HTERT-HM (cell line): ENCODE results near the genes DNAJB12, MCU and ZSWIM8.

DNA sequence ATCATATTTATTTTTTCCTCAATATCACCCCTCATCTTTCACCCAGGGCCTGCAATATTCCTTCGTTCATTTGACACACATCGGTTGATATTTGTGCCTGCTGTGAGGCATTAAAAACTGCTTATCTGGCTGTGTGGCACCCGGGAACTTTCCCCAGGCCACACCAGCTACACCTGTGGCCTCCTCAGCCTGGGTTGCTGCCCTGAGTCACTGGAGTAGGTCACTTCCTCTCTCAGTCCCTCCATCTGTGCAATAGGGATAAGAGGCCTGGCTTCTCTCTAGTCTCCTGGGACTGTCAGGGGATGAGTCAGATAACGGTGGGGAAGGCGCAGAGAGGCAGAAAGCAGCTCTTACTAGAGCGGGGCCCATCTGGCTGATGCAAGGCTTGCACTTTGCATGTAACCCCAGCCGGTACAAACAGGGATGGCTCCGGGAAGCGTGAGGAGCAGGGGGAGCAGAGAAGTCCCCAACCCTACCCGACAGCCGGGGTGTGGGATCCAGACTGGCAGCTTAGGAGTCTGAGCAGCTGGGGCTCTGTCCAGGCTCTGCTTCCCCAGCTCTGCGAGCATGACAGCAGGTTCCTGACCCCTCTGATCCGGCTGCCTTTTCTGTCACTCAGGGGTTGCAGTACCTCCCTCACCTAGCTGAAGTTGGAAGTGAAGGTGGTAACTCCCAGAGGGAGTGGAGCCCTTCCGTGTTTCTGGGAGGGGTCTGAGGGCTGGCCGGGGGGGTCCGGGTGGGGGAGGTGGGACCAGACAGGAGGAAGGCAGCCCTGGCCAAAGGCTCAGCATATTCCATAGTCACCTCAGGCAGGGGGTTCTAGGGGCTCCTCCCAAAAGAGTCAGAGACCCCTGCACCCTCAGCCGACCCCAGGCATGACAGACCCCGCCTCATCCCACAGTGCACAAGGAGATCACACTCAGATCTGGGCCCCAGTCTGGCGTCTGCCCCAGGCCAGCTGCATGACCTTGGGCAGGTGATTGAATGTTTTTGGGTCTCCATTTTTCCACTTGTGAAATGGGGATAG is 33.8 kb downstream of the DNAJB12 start:
- RRBS: 13% methylated on average over 6 of the region's 19 CpGs

DNA sequence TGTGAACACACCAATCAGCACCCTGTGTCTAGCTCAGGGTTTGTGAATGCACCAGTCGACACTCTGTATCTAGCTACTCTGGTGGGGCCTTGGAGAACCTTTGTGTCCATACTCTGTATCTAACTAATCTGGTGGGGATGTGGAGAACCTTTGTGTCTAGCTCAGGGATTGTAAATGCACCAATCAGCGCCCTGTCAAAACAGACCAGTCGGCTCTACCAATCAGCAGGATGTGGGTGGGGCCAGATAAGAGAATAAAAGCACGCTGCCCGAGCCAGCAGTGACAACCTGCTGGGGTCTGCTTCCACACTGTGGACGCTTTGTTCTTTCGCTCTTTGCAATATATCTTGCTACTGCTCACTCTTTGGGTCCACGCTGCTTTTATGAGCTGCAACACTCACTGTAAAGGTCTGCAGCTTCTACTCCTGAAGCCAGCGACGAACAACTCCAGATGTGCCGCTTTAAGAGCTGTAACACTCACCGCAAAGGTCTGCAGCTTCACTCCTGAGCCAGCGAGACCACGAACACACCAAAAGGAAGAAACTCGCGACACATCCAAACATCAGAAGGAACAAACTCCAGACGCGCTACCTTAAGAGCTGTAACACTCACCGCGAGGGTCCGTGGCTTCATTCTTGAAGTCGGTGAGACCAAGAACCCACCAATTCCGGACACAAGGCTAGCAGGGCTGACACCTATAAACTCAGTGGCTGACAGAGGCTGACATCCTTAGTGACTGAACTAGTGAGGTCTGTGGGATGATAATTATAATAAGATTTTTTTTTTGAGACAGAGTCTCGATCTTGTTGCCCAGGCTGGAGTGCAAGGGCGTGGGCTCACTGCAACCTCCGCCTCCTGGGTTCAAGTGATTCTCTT is 28.0 kb downstream of the DNAJB12 start:
- RRBS: no CpG with 5 or more reads among the region's 26 CpGs

DNA sequence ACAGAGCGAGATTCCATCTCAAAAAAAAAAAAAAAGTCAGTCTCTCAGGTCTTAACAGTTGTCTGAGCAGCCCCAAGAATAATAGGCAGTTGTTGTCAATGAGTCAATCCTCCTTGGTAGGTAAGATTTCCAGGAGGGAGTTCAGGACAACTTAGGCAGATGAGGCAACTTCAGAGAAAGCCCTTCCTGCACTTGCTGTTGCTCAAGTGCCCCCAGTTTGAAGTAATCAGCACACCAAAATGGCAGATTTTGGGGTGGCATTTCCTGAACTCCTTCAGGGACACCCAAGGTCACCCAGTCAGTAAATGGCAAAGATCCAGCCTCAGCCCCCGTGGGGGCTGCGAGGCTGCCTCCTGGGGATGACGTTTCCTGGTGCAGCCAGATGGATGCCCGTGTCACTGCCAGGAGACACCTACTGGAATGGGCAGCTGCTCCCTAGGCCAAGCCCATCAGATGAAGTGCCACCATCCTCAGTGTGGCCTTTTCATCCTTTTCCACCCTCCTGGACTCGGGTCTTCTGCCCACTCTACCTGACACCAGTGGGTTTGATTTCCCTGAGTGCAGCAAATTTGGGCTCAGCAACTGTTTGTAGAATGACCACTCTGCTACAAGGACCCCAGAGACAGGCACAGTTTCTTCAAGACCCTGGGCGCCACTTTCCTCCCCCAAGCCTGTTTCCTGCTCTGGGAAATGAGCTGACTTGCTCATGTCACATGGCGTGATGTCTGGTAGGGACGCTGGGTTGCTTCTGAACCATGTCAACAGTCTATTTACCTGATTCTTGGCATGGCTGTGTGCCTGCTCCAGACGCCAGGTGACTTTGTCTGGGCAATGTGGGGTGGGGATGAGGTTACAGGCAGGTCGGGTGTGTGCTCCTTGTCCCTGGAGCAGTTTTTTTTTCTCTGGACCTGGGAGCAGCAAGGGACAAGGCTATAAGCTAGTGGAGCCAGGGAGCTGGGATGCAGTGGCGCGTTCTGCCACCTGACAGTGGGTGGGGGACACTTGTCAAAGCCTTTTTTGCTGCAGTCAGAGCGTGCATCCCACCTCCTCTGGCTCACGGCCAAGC is 23.4 kb downstream of the DNAJB12 start:
- RRBS: no CpG with 5 or more reads among the region's 15 CpGs

DNA sequence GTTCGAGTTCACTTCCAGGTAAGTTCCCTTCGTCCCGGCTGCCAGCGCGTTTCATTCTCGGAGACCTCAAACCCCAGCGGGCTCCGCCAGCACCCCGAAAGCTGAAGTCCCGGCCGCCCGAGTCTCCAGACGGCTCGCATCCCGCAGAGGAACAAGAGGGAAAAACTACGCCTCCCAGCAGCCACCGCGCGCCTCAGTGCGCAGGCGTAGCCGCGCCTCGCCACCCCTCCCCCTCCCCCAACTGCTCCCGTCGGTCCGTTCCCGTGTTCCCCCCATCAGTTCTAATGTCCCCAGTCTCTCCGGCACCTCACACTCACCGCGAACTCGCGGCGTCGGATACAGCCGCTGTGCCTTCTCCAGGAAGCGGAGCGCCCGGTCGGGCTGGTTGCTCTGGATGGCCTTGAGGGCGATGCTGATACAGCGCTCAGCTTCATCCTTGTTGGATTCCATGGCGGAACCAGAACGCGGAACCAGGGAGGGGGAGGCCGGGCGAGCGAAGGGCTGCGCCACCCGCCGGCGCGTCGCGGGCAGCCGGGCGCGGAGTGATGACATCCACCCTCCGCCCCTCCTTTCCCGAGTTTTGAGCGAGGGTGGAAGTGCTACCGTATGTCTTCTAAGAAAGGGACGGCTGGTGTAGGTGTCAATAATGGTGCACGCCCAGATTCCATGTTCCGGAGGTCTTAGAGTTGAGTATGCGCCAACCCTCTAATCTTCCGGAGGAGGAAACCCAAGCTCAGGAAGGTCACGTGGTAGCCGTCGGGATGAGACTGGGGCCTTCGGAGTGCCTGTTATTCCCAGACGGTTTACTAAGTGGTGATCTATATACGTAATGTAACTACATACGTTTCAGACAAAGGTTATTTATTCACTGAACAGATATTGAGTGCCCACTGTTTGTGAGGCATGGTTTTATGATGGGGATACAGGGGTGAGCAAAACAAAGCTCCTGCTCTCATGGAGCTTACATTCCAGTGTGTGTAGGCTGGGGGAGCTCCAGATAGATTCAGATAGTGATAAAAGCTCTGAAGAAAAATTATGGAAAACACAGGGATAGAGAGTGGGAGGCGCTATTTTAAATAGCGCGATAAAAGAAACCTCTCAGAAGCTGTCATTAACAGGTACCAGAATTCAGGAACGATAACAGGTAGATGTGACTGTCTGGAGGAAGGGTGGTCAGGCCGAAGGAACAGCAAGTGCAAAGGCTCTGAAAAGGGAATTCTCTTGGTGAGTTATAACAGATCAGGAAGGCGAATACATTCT is at the start of gene DNAJB12:
TSS of gene DNAJB12 (minus strand) at position 472 of the 1,260 bp plus-strand sequence.
- RRBS: 3% methylated on average over 29 of the region's 80 CpGs

GRCh38 chr10:72691855-72692065 is 183 bp upstream of the MCU start:
- RRBS: no CpG with 5 or more reads among the region's 6 CpGs

GRCh38 chr10:72692066-72693038 is at the start of gene MCU:
TSS of gene MCU (plus strand) at chr10:72692143.
- RRBS: 1% methylated on average over 20 of the region's 92 CpGs

DNA sequence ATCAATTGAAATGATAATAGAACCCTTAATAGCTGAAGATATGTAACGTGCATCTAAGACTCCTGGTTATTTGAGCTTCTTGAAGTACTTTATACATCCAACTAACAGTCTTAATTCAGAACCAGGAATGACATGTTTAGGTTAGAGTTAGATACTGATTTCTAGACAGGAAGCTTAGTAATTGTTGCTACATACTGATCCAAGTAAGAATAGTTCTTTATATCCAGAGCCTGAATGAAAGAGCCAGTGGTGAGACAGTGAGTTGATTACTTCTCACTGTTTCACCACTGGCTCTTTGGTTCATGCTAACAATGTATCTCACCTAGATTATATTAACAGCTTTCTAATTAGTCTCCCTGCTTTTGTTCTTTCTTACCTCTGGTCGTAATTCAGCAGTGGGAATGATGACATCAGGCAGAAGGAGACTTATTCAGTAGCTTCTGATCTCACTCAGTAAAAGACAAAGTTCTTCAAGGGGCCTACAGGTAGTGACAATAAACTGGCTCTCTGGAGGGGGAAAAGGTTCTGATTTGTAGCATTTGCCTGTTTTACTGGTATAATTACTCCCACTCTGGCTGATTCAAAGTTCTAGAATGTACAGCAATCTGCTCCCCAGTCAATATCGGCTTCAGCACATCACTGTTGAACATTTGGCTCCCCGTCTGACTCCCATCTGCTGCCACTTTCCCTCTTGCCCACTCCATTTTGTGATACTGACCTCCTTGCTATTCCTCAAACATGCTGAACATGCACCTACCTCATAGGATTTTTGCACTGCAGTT is 29.0 kb downstream of the MCU start:
- RRBS: no CpG with 5 or more reads among the region's 4 CpGs

DNA sequence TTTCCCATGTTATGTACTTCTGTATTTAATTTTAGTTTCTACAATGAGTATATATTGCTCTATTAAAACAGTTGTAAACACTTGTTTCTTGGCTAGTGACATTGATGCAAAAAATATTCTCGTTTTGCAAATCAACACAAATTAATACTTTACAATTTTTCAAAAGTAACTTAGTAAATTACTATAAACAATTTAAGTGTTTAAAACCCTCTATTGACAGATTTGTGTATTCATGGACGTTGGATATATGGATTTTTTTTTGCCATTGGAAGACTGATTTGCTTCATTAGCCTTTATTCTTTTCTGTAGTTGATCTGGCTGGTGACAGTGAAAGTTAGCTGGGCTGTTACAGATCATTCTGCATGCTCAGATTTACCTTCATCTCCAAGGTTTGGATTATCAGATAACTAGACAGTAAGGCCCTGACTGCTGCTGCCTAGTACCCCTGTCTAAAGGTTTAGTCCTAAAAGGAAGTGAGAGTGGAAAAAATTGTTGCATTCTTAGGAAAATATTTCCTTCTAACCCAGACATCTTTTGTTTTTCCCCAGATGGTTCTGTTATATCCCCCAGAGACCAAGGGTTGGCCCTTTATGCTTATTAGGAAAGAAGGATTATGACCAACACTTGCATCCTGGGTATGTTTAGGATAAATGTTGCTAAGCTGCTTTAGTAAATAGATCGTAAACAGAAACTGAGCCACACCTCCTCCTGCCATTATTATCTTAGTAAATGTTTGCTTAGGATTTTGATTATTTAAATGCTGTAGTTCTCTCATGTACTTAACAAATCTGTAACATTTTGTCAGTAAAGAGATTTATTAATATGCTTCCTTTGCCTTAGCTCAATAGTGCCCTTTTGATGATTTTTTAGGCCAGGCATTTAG is 44.2 kb downstream of the MCU start:
- RRBS: no CpG with 5 or more reads among the region's 3 CpGs

- RRBS: no CpG with 5 or more reads among the region's 1 CpG
Measured at GRCh38 chr10:72759632-72759975, 67.7 kb downstream of the MCU start.

- RRBS: no CpG with 5 or more reads among the region's 1 CpG
Measured at GRCh38 chr10:72805557-72806125, 87.9 kb upstream of the OIT3 start.

DNA sequence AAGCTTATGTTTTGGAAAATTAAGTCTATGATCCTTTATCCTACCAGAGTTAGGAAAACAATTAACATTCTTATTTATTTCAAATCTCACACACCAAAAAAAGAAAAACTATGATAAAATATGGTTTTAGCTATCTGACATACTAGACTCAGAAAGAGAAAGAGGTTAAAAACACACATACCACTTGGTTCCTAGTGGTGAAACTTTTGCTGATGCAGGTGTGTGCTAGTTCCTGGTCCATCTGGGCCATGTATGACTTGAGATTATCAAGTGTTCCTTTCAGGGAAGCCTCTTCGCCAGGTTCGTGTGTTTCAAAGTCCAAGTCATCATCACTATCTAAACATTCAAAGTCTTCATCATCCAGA is 26.2 kb downstream of the NUDT13 start:
- RRBS: no CpG with 5 or more reads among the region's 2 CpGs

DNA sequence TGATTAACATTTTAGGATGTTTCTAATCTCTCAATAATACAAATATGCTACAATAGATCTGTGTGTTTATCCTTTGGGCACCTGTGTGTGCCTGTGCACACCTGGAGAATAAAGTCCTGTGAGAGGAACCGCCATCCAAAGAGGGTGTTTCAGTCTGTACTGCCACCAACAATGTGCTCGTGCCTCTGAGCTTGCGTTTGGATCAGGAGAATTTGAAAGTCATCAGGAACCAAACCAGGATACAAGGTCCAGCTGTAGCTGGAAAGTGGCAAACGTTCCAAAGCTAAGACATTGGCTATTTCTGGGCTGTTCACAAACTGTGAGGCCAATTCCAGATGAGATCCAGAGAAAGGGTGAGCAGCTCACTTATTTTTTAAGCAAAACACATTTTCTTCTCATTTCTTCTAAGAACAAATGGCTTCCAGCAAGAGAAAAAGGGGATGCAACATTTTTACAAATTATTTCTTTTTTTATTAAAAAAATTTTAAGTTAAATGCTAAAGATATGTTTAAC is 4.0 kb upstream of the SYNPO2L start:
- RRBS: no CpG with 5 or more reads among the region's 4 CpGs

GRCh38 chr10:73779399-73780138 is 2.3 kb upstream of the CHCHD1 start:
- RRBS: no CpG with 5 or more reads among the region's 8 CpGs

- RRBS: under 1% methylated on average over 21 of the region's 37 CpGs
Measured at GRCh38 chr10:73784764-73785694, at the start of gene ZSWIM8. TSS of gene ZSWIM8 (plus strand) at chr10:73785606.

- RRBS: no CpG with 5 or more reads among the region's 11 CpGs
Measured at GRCh38 chr10:73867294-73867886, 7.0 kb downstream of the CAMK2G start.

GRCh38 chr10:73879425-73880063 is 5.2 kb upstream of the CAMK2G start:
- RRBS: no CpG with 5 or more reads among the region's 12 CpGs

GRCh38 chr10:73906512-73907421 is 4.2 kb upstream of the PLAU start:
- RRBS: no CpG with 5 or more reads among the region's 9 CpGs

DNA sequence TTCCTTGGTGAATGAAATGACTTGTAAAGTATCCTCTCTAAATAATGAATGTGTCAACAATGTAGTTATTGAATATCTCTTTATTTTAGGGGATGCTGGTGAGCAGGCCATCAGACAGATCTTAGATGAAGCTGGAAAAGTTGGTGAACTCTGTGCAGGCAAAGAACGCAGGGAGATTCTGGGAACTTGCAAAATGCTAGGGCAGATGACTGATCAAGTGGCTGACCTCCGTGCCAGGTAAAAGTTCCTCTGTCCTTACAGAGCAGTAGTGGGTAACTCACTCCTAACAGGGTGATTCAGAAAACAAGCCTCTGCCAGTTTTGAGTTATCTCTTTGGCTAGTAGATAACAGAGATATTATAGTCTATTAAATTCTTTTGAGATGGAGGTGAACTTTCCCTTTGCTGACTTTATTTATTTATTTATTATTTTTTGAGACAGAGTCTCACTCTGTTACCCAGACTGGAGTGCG is 67.3 kb downstream of the AP3M1 start:
- RRBS: no CpG with 5 or more reads among the region's 3 CpGs